Umbilical cord (tissue), 2 donors: ENCODE measurements around a stretch of chr4.

DNA sequence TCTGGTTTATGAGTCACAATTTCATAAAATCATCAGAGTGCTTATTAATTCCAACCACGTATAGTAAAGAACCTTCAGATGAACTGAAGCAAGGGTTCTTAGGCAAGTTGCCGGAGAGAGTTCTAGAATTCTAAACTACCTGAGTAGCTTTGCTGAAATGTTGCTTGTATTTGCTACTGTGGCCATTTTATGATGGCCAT lies 14.8 kb downstream of the NPNT start:
- RAMPAGE, long total RNA: no peak

DNA sequence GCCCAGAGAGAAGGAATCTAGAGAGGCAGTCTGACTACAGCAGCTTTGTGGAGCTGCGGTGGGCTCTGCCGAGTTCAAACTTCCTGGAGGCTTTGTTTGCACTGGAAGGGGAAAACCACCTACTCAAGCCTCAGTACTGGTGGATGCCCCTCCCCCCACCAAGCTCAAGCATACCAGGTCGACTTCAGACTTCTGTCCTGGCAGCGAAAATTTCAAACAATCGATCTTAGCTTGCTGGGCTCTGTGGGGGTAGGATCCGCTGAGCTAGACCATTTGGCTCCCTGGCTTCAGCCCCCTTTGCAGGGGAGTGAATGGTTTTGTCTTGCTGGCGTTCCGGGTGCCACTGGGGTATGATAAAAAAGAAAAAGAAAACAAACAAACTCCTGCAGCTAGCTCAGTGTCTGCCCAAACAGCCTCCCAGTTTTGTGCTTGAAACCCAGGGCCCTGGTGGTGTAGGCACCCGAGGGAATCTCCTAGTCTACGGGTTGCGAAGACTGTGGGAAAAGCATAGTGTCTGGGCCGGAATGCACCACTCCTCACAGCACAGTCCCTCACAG lies 57.6 kb downstream of the DKK2 start:
- RAMPAGE, long total RNA: no peak

- RAMPAGE, long total RNA: no peak
Measured at GRCh38 chr4:107034094-107034657, 1.9 kb downstream of the DKK2 start.

- RAMPAGE, long total RNA: no peak
Measured at GRCh38 chr4:107073754-107074202, 37.7 kb upstream of the DKK2 start.

DNA sequence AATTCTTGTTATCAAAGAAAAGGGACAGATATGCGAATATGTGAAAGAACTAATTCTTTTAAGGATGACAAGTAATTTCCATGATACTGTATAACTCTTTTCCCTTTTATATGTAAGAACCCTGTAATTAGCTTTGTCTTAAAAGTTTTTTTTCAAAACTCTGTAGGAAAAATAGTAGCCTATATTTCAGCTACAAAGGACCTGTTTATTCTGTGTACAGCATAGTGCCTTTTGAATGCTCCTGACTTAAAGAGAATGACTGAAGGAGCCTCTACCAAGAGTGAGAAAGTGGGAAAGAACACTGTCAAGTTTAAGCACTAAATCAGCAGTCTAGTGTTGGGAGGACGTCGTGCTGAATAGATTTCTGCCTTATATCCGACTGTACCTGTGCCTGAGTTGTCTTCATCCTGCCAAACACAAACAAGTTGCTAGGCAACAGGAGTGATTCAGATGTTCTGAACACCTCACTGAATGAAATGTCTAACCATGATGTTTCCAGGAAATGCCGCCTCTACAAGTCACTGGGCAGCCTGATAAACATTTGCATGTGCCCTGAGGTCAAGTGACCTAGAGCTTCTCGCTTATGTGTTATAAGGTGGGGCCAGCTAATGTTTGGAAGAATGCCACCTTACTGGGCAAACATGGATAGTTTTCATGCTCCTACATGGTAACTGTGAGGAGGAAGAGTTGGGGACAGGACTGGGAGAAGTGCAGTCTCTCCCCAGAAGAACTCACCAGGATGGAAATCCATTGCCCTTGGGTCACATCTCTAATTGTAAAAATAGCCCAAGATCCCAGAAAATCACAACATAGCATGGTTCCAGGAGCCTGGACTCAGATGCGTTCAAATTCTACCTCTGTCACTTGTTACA lies 37.9 kb downstream of the SGMS2 start:
- RAMPAGE, long total RNA: no peak

DNA sequence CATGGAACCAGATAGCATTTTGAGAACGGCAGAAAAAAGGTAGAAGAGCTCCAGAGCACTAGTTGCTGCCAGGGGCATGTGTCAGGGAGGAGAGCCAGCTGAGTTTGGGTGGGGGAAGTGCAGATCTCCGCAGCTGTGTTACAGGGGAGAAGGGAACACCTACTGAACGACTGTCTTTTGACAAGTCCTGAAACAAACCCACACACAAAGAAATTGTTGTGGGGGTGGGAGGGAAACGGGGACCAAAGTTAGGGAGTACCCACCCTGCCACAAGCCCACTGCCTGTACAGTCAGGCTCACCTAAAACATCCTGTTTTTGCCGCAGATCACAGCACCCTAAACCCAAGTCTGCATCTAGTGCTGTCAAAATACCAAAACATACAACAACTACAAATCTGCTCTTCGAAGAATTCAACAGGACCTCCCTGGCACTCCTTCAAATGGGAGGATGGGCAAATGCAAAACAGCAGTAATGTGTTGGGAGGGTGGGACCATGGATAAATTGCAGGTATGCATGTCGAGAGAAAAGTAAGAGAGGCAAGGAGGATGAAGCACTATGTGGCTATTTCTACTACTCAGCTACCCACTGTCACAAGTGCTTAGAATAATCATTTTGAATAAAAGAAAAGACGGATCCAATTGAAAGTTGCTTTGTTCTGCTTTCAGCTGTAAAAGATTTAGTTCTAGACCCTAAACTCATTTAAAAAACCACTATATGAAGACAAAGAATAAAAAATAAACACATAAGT lies 55.3 kb downstream of the LEF1 start:
- RAMPAGE, long total RNA: no peak

DNA sequence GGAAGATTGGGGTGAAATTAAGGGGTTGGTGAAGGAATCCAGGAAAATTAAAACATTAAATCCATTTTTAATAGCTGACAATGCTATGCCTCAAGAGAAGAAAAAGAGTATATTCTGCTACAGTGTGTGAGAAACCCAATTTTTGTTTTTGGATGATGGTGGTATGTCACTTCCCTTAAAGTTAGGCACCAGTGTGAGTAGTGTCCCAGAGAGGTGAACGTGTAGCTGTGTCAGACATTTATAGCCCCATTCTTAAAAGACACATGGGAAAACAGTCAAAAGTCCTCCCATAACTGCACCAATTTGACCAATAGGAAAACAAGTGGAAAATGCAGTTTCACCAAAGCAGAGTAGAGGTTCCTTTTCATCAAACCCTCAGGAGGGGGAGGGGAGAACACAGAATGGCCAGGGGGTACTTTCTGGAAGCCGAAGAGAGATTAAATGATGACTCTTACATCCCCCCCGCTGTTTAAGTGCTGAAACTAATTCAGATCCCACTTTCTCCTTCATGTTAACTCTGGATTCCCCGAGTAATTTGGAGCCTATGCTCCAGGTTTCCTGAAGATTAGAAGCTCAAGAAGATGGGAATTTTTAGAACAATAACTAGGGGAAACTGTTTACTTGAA lies 1.9 kb upstream of the LEF1 start:
- RAMPAGE, long total RNA: no peak

GRCh38 chr4:109462793-109463713 lies 29.4 kb downstream of the SEC24B start:
- RAMPAGE, long total RNA: no peak

GRCh38 chr4:109559425-109559959 lies 554 bp upstream of the MCUB start:
- RAMPAGE, long total RNA: no peak

DNA sequence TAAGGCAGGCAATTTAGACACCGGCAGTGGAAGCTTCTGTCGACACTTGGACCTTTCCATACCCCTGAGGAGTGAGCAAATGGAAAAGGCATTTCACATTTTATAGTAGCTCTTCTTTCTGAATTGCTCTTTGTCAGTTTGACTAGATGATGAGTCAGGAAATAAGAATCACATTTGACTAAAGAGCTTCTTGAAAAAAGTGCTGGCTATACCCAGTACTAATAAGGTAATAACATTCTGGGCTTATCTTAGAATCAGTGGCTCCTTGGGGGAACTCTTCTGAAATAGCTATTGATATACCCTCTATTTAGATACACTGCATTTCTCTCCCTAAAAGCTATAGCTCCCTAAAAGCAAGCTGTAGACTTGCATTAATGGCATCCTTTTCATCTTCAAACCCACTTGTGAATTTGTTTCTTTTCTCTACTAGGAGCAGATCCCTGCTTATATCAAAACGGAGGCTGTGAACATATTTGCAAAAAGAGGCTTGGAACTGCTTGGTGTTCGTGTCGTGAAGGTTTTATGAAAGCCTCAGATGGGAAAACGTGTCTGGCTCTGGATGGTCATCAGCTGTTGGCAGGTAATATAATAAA lies 67.8 kb downstream of the EGF start:
- RAMPAGE, long total RNA: no peak

- RAMPAGE, long total RNA: no peak
Measured at GRCh38 chr4:110055009-110055590, 142.4 kb downstream of the EGF start.

DNA sequence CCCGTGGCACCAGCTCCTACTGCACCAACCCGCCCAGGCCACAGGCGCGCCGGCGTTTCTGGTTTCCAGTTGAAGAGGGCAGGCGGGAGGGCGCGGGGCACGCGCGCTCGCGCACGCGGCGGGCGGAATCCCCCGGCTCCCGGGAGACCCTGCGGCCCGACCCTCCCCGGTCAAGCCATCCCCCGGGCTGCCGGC lies 1.5 kb downstream of the ELOVL6 start:
- RAMPAGE, long total RNA: no peak

DNA sequence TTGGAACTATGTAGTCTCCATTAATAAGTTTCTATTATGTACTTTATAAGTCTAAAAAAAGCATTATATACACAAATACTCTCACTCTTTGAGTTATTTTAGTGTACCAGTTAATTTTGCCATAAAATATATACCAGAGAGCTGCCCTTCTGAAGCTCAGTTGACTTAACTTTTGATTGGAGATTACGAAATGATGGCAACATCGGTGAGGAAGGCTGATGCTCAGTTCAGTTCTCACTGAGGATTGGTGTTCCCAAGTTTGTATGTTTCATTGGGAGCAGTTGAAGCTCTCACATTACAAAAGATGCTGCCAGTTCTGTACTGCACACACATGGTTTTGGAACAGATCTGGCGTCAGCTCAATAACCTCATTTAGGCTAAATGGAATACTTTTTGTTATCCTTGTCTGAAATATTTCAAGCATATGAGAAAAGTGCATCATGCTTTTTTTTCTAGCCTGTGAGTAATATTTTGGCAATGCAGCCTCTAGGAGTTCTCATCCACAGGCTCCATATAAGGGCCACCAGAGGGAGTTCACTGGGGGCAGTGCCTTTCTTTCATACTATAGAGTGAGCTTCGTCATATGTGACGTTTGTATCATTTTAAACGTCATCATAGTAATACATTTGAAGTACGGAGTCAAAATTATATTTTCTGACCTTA lies 4.1 kb downstream of the ENPEP start:
- RAMPAGE, long total RNA: no peak

DNA sequence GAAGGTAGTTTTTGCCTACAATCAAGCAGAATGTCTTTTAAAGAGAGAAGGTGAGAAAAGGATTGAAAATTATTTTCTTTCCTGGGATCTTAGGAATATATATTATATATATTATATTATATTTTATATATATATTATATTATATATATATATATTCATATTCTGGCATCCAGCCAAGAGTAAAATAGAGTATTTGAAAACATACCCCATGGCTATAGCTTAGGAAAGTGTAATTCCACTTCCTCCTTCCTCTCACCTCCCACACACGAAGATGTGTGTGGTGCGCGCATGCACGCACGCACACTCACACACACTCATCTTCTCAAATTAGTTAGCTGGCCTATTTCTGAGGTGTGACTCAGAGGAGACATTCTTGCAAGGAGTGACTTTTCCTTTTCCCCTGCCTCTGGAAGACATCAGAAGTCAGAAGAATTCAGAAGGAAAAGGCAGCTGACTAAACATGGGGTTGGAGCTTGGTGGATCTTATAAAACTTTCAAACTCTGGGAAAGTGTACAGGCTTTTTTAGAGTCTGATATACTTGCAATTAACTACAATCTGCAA lies 8.8 kb downstream of the ENPEP start:
- RAMPAGE, long total RNA: no peak

DNA sequence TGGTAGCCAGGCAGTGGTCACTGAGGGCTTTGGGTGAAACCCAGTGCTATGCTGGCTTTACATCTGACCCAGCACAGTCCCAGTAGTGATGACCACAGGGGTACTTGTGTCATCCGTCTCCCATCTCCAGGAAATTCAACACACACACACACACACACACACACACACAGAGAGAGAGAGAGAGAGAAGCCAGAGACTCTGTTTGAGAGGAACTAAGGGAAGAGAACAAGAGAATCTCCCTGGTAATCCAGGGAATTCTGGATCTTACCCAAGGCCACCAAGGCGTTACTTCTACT lies 426.6 kb upstream of the PITX2 start:
- RAMPAGE, long total RNA: no peak

- RAMPAGE, long total RNA: no peak
Measured at GRCh38 chr4:111958025-111958333, 187.3 kb upstream of the FAM241A start.

- RAMPAGE, long total RNA: no peak
Measured at GRCh38 chr4:112126973-112127634, 18.1 kb upstream of the FAM241A start.

GRCh38 chr4:112588837-112589361 lies 47.8 kb downstream of the ZGRF1 start:
- RAMPAGE, long total RNA: no peak

DNA sequence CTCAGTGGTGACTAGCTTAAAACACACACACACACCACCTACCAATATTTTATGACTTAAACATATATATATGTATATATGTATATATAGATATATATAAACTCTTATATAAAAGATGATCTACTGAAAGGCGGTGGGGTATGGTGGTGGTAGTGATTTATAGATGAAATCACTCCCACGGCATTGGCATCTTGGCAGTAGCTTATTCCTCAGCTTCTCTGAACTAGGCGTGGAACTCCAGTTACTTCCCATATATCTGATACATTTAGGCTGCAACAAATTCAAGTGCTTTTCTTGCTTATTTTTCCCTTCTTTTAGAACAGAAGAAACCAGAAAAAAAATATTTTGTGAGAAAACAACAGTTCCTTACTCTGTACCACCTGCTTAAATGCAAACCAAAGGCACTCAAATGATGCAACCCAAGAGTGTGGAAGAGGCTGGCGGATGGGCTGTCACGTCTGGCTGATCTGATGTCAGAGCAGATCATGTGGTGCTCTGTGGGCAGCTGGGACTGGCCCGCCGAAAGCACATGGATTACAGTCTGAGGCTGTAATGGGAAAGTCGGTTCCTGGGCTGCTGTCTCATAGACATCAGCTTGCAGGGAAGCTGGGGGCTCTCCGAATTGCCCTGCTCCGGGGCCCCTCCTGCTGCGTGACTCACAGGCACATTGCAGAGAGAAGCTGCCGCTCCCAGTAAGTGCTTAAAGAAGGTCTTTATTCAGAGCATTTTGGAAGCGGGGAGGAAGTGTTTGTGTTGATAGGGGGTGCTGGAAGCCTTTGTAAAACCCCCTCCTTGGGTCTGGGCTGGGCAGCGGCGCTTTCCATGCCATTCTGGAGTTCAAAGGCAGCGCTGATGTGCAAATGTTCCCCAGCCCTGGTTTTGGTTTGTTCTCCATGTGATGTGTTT lies 180.9 kb downstream of the LARP7 start:
- RAMPAGE, long total RNA: no peak

- RAMPAGE, long total RNA: no peak
Measured at GRCh38 chr4:112889585-112890186, 159.8 kb upstream of the ANK2 start.